ENCODE measurements around the gene OR5AC2.

DNA sequence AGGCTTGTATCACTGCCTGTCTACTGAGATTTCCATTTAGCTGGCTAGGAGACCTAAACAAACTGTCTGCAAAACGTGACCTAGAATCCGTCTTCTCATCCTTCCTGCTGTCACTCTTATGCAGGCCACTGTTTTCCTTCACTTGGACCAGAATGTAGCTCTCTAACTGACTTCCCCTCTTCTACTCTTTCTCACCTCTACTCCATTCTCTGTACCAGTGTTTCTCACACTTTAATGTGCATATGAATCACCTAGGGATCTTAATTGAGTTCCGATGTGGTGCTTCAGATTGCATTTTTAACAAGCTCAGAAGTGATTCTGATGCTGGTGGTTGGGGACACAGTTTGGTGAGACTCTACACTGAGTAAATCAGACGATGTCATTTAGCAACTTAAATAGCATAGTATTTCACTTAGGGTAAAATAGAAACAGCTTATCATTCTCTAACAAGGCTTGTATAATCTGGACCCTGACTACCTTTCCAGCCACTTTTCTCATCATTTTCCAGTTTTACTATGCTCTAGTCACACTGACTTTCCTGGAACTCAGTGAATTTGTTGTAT lies 1.6 kb upstream of the GBE1 start:
- PRO-cap = no peak

DNA sequence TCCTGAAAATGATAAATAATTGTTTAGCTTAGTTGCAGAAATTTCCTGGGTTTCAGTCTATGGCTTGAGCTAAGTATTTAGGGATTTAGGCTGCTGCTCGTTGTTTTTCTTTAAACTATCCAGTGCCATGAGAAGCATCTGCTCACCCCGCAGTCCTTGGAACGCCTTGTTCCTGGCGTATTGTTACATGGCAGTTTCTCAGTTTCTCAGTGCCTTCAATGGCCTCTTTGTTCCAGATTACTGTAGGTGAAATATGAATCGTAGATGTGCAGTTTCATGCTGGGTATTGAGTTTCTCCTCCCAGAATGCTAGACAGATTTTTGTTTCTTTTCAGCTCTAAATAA lies 269.5 kb upstream of the GBE1 start:
- PRO-cap = no peak

- PRO-cap = bidirectional peak, plus-strand start at chr3:86990657, minus-strand start at chr3:86990545
These were observed 684 bp downstream of the VGLL3 start for GRCh38 chr3:86990132-86990797.

- PRO-cap = no peak
These were observed 89.1 kb upstream of the POU1F1 start for GRCh38 chr3:87365613-87365812.

DNA sequence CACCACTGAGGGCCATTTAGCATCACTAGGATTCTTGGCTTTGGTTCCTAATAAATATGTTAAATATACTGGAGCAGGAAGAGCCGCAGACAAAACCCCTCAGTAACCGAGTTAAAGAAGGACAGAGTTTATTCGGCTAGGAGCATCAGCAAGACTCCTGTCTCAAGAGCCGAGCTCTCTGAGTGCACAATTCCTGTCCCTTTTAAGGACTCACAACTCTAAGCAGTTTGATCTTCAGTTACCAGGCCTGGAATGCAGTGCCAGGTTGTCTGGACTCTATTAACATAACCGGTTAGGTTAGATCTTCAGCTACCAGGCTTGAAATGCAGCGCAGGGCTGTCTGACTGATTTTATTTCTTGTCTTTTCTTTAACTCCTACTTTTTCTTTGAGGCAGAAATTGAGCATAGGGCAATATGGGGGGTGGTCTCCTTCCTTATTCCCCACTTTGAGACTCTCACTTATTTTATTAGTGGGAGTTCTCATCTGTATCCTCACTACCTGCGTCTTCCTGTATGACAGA lies 58.8 kb upstream of the HTR1F start:
- PRO-cap = bidirectional peak, plus-strand start at position 300 of the sequence, minus-strand start at position 214 of the sequence

- PRO-cap = unidirectional peak, plus-strand start at chr3:88031971
These were observed 27.0 kb downstream of the CGGBP1 start for GRCh38 chr3:88031724-88032192.

DNA sequence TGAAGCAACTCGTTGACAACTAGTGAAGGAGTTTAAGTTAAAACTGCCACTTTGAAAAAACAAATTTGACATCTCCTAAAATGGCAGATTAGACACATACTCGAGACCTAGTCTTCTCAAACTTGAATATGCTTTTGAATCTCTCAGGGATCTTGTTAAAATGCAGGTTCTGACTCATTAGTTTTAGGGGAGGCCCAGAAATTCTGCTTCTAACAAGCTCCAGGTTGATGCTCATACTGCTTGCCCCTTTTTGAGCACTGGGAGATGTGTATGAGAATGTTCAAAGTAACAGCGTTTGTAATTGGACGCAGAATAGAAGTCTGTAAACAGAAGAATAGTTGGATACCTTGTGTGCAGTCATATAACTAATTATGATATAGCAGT lies 1.6 kb downstream of the C3orf38 start:
- PRO-cap = no peak

DNA sequence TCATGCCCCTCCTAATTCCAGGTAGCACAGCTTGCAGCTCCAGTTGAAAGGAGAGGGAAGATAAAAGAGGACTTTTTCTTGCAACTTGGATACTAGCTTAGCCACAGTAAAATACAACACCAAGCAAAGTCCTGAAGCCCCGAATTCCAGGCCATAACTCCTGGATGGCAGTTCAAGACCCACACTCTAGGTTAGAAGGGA lies 332.7 kb upstream of the EPHA3 start:
- PRO-cap = no peak

DNA sequence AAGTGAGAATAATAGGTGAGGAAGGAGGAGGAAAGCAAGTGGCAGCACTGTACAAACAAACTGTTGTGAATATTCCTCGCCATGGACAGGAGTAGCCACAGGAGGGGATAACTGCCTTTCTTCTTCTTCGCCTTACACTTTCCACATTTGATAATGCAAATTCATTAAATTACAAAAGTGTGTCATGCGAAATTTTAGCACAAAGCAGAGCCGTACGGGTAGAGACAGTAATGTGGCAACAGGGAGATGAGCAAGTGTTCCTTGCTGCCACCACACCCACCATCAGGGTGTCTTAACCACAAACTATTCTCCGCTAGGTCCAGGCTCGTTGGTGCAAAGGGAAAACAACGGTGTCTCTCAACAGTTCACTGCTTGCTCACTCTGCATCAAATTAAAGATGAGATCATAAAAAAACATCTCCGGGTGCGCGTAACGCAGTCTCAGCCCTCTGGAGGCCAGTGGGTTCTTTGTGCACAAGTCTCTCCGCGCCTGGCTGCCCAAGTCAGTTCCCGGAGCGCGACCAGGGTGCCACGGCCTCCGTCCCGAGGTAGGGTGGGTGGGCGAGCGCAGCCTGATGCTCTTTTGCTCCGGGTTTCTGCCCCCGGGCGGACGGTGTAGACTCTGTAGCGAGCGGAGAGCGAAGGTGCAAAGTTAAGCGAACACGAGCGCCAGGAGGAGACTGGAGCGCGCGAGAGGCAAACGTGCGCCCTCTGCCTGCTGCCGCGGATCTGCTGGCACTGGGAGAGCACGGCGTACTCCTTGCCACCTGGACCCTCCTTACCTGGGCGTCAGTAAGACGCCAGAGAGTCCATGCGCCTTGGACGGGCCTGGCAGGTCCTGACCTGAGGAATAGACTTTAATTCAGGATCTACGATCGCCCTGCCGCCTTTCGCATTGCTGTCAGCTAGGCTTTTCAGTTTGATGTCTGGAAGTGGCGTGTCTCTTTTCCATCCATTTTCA lies 6.9 kb downstream of the EPHA3 start:
- PRO-cap = no peak

- PRO-cap = bidirectional peak, plus-strand start at chr3:94648097, minus-strand start at chr3:94647962
These were observed 584.9 kb downstream of the NSUN3 start for GRCh38 chr3:94647755-94648249.

- PRO-cap = no peak
These were observed 36.6 kb downstream of the RIOX2 start for GRCh38 chr3:97935699-97936022.

DNA sequence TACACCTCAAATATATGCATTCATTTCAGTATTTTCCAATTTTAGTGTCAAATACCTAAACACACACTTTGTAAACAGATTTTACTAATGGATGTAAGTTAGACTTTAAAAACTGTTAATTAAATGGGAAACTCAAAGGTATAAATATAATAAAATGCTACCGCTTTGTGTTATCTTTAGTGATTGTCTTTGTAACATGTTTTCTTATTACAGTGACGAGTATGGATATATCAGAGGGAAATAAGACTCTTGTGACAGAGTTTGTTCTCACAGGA lies at the start of gene OR5AC2:
TSS of gene OR5AC2 (plus strand) at position 222 of the 275 bp plus-strand sequence.
- PRO-cap = no peak

DNA sequence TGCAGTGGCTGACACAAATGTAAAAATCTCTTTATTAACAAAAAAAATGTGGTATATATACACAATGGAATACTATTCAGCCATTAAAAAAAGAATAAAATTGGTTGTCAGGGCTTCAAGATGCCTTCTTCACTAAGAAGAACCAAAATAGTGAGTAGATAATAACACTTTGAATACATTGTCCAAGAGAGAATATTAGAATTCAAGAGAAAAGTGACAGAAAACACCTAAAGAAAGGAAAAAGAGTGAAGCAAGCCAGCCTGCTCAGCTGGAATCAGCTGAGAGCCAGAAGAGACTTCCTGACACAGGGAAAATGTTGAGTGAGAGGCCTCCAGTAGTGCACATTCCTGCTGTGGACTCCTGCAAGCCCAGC lies 35.1 kb upstream of the OR5K1 start:
- PRO-cap = no peak

GRCh38 chr3:98733014-98733522 lies 30.1 kb upstream of the ST3GAL6 start:
- PRO-cap = no peak

- PRO-cap = no peak
These were observed 12.7 kb upstream of the ST3GAL6 start for GRCh38 chr3:98750345-98750949.

GRCh38 chr3:98778659-98779428 lies 15.7 kb downstream of the ST3GAL6 start:
- PRO-cap = no peak

DNA sequence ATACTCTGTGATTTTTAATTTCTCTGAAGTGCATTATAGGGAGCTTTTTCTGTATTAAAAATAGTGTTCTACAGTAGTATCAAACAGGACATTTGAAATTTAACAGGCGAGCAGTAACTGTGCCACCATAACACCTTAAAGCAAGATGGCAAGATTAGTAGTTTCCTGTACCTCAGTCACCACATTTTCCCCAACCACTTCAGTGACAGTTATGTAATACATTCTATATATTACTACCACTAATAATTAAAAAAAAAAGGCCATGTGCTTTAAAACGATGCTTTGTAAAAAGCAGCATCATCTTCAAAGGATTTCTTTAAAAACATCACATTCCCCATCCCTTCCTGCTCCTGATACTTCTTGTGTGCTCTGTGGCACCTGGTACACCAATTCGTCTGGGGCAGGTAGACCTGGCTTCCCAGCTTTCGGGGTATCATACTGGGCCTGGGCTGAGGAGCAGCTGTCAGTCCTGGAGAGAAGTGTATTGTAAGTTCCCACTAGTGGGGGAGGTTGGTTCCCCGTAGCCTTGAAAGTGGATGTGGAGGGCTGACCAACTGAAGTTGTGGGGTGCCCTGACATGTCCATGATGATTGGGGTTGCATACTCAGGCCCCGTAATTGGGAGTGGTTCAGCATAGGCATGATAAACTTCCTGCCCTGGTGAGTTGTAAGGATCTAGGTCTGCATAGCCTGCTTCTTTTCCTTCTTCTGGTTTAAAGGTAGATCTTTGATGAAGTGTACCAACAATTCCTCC lies 36.1 kb downstream of the ST3GAL6 start:
- PRO-cap = no peak

- PRO-cap = no peak
These were observed 37.3 kb downstream of the ST3GAL6 start for GRCh38 chr3:98800460-98800882.

DNA sequence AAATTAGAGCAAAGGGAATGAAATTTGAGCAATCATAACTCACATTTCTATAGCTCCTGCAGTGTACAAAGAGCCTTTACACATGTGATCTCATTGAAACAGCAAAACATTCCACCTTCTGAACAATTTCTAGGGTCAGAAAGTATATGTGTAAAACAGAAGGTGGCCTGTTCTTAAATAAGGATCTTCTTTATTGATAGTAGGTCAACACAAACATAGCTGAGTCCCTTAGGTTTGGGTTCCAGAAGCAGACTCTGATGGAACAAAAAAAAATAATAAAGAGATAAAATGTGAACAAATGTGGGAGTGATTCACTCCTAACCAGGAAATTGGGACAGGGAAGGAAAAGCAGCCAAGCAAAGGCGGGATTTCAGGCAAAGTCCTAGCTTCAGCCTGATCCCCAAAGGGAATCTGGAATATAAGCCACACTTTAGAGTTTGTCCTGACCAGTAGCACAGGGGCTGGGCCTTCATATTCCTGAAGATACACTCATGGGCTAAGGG lies 135.2 kb upstream of the COL8A1 start:
- PRO-cap = no peak

DNA sequence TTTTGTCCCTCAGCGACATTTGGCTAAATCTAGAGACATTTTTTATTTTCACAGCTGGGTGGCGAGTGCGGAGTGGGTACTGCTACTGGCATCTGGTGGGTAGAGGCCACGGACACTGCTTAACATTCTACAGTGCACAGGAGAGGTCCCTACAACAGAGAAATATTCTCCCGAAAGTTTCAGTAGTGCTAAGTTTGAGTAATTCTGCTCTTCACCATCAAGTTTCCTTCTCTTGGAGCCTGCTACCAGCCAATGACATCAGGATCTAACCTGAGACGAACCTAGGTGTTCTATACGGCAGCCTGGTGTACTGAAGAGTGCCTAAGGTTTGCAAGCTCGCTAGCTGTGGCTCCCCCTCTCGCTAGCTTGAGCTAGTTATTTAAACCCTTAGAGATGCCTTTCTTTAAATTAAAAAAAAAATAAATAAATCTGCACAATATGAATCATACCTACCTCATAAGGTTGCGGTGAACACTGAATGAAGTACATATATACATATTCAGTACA lies 1.5 kb upstream of the COL8A1 start:
- PRO-cap = no peak